SK-N-DZ (cell line): ENCODE measurements around a stretch of chr18.

RAMPAGE:
- cytosol, long total RNA = no peak
- nucleus, long total RNA = no peak
These were observed 107.4 kb downstream of the GALNT1 start for GRCh38 chr18:35689015-35689330.

DNA sequence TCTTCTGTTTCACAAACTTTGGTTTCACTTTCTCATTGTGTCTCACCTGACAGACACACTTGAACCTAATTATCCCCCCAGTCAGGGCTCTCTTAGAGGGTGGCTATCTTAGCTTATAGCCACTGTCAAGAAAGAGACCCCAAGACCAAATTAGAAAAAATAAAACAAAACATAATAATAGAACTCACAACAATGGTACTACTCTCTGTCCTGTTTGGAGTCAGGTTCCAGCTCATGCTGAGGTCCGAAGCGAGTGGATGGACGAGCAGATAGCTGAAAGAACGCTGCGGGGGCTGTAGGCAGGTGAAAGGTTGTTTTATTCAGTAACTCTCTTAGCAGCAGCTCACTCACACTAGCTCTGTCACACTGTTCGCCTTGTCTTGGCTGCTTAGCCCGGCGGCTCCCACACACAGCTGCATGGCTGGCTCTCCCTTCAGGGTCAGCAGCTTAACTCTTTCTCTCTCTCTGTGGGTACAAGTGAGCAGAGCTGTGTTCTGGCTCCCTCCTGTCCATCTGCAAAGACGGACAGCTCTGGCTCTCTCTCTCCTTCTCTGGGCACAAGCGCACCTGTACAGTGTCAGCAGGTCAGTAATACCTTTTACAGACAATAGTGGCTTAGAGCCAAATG lies 149.1 kb downstream of the GALNT1 start:
RAMPAGE:
- cytosol, long total RNA = no peak
- nucleus, long total RNA = no peak

GRCh38 chr18:36064412-36065320 lies 2.7 kb downstream of the RPRD1A start:
RAMPAGE:
- cytosol, long total RNA = no peak
- nucleus, long total RNA = no peak

RAMPAGE:
- cytosol, long total RNA = no peak
- nucleus, long total RNA = no peak
These were observed 27.6 kb downstream of the ELP2 start for GRCh38 chr18:36157125-36157780.

GRCh38 chr18:36195123-36195990 lies 8.1 kb downstream of the MOCOS start:
RAMPAGE:
- cytosol, long total RNA = no peak
- nucleus, long total RNA = no peak

DNA sequence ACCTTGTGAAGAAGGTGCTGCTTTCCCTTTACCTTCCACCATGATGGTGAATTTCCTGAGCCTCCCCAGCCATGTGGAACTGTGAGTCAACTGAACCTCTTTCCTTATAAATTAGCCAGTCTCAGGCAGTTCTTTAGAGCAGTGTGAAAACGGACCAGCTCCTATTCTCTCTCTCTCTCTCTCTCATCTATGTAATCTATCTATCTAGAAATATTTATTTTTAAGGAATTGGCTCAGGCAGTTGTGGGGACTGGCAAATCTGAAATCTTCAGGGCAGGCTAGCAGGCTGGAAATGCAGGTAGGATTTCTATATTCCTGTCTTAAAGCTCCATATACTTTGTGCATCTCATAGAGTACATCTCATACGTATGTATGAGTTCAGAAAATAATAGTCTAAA lies 70.4 kb downstream of the FHOD3 start:
RAMPAGE:
- cytosol, long total RNA = no peak
- nucleus, long total RNA = no peak

GRCh38 chr18:36711778-36712321 lies 117.0 kb downstream of the TPGS2 start:
RAMPAGE:
- cytosol, long total RNA = no peak
- nucleus, long total RNA = no peak

GRCh38 chr18:37112135-37112395 lies 283.1 kb downstream of the KIAA1328 start:
RAMPAGE:
- cytosol, long total RNA = no peak
- nucleus, long total RNA = no peak

DNA sequence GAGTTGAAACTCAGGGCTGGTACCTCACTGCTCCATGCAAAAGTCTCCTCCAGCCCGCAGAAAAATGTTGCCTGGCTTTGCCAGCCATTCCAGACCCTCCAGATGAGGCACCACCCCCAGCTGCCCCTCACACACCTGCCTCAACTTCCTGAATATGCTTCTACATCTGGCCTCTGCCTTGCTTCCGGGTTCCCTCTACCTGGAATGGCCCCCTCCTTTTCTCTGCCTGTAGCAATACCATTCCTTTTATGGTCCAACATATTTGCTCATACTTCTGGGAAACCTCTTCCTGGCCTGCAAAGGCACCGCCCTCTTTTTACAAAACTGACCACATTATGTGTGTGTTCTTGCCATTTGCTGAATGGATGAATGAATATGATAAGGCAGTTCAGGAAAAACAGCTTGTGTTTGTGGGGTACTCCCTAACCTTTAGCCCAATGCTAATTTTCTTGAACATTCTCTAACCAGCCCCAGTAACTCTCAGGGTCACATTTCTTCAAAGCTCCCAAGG lies 112.6 kb downstream of the CELF4 start:
RAMPAGE:
- cytosol, long total RNA = no peak
- nucleus, long total RNA = no peak

GRCh38 chr18:37485146-37485985 lies 80.2 kb downstream of the CELF4 start:
RAMPAGE:
- cytosol, long total RNA = no peak
- nucleus, long total RNA = no peak

GRCh38 chr18:37566344-37567091 lies 920 bp upstream of the CELF4 start:
RAMPAGE:
- cytosol, long total RNA = no peak
- nucleus, long total RNA = no peak

DNA sequence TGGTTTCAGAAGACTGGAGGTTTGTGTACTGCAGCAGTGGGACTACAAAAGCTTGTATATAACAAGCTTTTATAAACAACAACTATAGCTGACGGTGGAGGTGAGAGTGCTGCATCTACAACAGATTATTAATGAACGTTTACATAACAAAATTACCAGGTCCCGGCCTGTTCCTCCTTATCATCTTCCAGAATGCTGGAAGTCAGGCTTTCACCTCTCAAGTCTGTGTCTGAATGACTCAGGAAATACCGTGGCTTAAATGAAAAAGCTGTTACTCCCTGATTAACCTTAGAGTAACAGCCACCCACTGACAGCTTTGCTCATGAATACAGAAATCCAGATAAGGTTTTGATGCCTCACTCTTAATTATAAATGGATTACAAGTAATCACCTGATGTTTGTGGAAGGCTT lies 885.2 kb upstream of the CELF4 start:
RAMPAGE:
- cytosol, long total RNA = no peak
- nucleus, long total RNA = no peak

RAMPAGE:
- cytosol, long total RNA = no peak
- nucleus, long total RNA = no peak
These were observed 259.5 kb upstream of the PIK3C3 start for GRCh38 chr18:41695443-41695991.

RAMPAGE:
- cytosol, long total RNA = no peak
- nucleus, long total RNA = no peak
These were observed 42.3 kb downstream of the PIK3C3 start for GRCh38 chr18:41997097-41997942.

DNA sequence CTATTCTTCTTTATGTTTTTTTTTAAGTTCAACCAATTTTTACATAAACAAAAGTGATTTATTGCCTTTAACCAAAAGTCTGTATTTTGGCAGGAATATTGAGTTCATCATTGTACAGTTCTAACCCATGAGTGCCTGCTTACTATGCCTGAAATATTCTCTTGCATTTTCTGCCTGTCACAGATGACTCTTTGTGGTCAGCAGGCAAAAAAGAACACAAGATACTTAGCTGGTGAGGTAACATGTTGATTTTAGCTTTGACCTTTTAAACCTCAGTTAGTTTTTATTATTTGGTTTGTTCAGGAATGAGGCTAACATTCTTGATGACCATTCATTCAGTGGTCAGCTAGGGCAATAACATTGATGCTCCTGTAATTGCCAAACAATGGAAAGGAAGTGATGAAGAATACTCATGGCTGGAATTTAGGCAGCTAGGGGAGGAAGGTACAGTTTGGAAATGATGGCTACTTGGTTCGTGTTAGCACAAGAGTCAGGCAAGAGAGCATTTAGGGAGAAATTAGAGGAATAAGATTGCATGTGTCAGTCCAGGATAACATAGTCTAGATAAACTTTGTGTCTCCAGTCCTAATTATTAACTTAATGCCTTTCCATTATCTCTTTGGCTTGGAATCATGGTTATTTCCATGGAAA lies 491.2 kb downstream of the PIK3C3 start:
RAMPAGE:
- cytosol, long total RNA = no peak
- nucleus, long total RNA = no peak

DNA sequence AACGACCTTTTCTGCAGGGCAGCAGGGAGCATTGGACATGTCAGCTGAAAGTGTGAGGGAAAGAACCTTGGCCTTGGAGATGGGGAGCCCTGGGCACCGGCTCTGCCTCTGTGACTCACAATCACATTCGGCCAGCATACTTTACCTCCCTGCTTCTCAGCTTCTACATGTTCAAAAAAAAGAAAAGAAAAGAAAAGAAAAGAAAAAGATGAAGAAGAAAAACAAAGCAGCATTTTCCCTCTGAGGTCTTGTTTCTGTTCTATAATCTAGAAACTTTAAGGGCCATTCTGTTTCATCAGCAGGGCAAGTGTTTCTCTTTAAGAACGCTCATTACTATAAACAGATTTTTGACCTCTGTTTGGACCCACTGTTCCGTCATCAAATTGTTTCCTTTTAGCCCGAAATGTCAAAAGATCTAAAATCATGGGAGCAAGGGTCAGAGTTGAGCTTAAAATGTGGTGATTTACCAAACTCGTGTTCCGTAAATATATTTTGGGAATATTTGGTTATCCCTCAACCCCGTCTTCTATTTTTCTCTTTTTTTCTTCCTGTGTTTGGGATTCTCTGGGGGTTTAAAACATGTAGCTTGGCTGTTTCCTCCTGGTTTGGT lies 28.0 kb downstream of the SETBP1 start:
RAMPAGE:
- cytosol, long total RNA = no peak
- nucleus, long total RNA = no peak

GRCh38 chr18:44731851-44732484 lies 51.3 kb downstream of the SETBP1 start:
RAMPAGE:
- cytosol, long total RNA = no peak
- nucleus, long total RNA = no peak

RAMPAGE:
- cytosol, long total RNA = no peak
- nucleus, long total RNA = no peak
These were observed 64.9 kb downstream of the SETBP1 start for GRCh38 chr18:44745379-44746214.

DNA sequence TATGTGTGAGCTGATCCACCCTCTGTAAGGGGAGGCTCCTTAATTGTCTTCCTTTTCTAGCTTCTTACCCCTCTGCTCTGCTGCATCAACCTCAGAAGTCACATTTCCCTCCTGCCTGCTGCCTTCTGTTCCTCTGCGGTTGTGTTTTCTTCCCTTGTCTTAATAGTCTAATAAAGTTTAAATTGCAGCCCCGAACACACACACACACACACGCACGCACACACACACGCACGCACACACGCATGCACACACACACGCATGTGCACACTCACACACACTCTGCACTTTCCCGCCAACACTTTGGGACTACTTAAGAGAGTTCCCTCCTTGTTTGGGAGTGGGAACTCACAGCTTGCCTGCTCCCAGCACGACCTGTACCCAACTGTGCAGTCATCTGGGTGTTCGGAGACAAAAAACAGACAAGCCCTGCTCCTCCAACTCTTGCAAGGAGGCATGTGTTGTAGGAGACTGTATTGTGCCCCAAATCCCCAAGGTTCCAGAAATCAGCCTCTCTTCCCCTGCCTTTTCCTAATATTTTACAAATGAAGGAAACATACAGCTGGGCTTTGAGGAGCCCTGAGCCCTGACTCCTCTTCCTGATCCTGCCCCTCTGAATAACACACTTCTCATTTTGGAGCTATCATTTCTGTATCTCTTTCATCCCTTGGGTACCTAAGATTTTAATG lies 99.2 kb downstream of the SETBP1 start:
RAMPAGE:
- cytosol, long total RNA = no peak
- nucleus, long total RNA = no peak

DNA sequence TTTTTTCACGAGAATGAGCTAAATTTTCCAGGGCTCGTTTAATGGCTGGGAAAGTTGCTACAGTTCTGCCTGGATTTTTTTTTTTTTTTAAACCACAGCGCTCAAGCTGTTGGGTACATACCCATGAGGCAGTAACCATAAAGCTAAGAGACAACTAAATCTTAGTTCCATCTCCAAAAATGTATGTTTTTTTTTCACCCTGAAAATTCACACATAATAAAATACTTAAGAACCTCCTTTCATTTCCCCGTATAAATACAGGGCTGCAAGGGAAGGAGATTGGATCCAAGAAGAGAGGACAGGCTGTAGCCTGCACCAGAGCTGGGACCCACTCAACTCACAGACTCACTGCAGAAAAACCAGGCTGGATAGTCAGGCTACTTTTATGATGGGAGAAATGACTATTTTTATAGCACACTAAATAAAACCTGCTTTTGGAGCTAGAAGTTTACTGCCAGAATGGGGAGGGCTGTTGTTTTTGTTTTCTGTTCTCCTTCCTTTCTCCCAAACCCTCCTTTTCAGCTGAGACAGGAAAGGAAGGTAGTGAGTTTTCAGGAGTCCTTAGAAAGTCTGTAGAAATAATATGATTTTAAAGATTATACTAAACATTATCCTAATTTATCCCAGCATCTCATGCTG lies 244.5 kb downstream of the SETBP1 start:
RAMPAGE:
- cytosol, long total RNA = no peak
- nucleus, long total RNA = no peak